HL-60 (cell line): ENCODE measurements around a stretch of chr2.

DNA sequence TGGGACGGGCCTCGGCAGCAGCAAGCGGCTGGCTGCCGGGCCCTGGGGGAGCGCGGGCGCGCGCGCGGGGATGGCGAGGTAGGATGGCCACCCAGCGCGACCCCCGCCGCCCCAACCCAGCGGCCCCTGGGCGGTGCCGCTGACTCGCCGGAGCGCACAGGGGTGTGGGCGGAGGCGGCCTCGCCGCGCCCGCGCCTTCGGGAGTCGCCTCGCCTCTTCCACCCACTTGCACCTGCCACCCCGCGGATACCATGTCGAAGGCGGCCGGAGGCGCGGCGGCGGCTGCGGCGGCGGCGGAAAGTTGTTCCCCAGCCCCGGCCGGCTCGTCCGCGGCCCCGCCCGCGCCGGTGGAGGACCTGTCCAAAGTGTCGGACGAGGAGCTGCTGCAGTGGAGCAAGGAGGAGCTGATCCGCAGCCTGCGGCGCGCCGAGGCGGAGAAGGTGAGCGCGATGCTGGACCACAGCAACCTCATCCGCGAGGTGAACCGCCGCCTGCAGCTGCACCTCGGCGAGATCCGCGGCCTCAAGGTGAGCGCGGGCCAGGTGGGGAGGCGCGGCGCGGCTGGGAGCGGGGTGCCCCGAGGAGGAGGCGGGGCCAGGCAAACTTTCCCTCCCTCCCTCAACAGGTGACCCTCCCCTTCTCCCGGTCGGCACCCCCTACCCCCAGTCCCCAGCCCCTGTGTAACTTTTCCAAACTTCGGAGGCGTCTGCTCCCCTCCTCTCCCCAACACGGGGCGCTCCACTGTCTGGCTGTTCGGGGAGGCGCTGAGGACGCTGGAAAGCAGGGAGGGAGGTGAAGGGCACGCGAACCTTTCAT lies 792 bp downstream of the CCDC85A start:
- RRBS, result 5% methylated on average over 34 of the region's 92 CpGs

DNA sequence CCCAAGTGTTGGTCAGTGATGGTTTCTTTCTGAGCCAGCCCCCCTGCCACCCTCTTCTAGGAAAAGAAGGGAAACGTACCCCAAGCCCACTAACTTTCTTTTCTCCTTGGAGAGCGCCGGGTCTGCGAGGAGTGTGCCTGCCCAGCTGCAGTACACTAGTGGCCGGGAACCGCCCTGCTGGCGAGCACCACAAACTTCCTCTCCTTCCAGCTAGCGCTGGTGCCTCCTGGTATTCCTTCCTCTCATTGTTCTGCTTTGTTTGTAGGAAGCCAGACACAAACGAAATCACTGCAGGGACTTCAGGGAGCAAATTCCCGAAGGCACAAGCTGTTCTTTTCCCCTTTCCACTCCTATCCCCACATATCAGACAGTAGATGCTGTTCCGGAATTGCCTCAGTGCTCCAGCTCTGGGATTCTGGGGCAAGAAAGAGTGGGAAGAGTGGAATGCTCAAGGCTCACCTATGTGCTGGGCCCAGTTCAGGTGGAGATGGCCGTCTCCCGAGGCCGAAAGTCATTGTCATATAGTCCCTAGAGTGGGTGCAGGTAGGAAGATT lies 1.9 kb downstream of the CCDC85A start:
- RRBS, result 0% methylated on average over 2 of the region's 14 CpGs

GRCh38 chr2:56255030-56255740 lies 71.4 kb downstream of the CCDC85A start:
- RRBS, result no CpG with 5 or more reads among the region's 2 CpGs

- RRBS, result no CpG with 5 or more reads among the region's 4 CpGs
Observed at GRCh38 chr2:58540635-58541153, 299.6 kb upstream of the FANCL start.

DNA sequence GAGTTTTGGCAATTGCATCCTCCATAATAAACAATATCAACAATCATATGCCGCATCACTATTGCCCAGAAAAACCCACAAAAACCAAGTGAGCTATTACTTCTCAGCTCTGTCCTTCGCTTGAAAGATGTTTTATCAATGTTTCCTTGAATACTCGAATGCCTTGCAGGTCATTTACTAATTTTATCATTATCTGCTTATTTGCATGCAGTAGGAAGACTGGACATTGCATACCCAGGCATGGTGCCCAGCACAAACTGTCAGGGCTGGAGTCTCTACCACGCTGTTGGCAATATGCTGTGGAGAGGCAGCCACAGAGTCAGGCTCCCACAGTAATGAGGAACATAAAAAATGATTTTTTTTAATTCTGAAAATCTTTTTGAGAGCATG lies 709.6 kb upstream of the FANCL start:
- RRBS, result no CpG with 5 or more reads among the region's 4 CpGs

- RRBS, result no CpG with 5 or more reads among the region's 10 CpGs
Observed at GRCh38 chr2:60499776-60500539, 53.5 kb downstream of the BCL11A start.

GRCh38 chr2:60555409-60555814 lies 2.0 kb upstream of the BCL11A start:
- RRBS, result 9% methylated on average over 4 of the region's 20 CpGs

DNA sequence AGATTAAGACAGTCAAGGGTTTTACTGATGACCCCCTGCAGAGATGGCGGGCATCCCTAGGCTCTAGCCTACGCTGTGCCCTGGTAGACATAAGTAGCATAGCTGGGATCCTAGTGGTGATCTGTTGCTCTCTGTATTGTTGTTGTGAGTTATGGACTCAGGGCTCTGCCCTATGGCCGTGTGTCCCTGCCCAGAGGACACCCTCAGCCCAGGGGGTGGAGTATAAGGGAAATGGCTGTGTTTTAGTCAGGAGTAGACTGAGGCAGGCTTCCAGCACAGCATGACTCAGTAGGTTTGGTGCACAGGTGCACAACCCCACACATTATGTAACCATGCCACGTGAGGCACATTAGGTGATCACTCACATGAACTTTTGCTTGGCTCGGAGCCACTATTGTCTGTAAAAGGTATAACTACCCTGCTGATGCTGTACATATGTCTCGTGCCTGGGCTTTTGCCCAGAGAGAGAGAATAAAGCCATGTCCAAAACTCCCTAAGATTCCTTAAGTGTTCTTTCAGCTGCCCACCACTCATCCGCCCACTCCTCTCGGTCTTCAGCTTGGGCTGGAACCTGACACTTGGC lies 59.8 kb upstream of the PEX13 start:
- RRBS, result no CpG with 5 or more reads among the region's 8 CpGs

DNA sequence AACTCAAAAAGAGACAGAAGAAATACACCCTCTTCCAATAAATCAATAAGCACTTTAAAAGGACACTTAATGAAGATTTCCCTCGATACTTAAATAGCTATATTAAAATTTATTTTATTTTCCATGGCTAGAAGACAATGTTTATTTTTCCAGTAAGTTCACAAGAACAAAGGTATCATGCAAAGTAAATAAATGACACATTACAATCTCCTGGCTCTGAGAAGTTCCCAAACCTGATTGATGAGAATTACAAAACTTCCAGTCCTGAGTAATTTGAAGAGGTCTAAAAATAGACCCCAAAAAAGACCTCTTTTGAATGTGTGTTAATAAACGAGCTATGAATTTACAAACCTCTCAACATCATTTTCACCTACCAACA lies 1.6 kb upstream of the PEX13 start:
- RRBS, result no CpG with 5 or more reads among the region's 2 CpGs

- RRBS, result 8% methylated on average over 5 of the region's 44 CpGs
Observed at GRCh38 chr2:61177600-61178175, 15.7 kb downstream of the C2orf74 start.

GRCh38 chr2:61179569-61180489 lies 17.8 kb downstream of the C2orf74 start:
- RRBS, result no CpG with 5 or more reads among the region's 13 CpGs

DNA sequence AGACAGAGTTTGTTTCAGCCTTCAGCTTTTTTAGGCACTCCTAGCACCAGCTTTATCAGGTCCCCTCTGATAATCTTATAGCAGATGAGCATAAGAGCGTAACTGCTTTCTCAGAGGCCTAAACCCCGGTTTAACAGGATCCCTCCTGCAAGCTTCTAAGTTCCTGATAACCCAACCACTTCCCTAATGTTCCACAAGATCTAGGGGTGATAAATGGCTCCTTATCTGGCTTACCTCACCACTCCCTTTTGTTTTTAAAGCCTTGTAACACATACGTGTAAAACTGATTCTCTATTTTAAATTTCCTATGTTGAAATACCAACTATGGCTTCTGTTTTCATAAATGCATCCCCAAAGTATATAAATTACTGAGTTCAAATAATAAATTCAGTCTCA lies 126.1 kb downstream of the C2orf74 start:
- RRBS, result no CpG with 5 or more reads among the region's 3 CpGs

DNA sequence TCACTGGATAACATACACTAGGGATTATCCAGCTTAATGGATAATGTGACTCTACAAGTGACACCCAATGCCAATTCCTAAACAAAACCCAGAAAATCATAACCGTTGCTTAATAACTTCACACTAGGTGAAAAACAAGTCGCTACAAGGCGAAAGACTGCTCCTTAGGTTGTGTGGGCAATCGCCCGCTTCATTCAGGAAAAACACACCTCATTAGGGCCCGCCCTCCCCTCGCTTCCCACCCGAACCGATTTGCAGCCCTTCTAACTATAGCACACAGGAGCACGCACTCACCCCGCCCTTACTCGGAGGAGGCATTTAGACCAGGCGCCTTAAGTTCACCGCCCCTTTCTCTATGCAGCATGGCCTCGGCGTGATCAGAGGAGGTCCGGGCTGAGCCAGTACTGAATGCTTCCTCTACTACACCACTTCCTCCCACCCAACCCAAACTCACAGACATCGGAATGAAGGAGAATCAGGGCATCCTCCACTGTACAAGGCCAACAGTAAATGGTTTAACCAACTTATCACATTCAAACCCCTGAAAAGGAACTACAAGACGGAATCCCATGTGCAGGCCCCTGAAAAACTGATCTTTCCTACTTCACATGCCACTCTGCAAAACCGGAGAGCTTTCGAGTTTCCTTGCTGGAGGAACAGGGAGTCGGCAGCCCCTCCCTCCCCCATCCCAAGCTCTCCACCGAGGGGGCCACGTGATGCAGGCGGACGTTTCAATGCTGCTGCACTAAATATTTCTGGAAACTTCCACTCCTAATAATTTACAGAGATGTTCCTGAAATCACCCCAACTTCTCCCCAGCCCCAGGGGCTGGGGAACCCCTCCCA lies 1.5 kb downstream of the XPO1 start:
- RRBS, result no CpG with 5 or more reads among the region's 26 CpGs

DNA sequence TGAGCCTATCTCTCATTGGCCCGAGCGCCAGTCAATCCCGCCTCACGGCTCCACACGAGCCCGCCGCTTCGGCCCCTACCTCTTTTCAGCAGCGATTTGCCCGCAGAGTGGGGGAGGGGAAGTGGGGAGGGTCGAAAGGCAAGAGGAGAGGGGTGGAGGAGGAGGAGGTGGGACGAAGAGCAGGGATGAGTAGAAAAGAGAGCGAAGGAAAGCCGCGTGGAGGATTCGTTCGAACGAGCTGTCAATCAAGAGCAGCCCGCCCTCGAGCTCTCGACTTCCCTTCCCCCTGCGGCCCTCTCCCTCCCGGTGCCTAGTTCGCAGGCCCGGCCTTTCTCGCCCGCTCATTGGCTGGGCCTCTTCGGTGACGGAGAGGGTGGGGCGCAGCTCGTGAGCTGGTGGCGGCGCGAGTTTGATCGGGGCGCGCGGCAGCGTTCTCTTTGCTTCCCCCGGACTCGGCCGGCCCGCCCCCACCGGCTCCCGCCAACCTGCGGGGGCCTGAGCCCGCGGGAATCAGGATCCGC lies 317 bp upstream of the XPO1 start:
- RRBS, result 2% methylated on average over 6 of the region's 49 CpGs

DNA sequence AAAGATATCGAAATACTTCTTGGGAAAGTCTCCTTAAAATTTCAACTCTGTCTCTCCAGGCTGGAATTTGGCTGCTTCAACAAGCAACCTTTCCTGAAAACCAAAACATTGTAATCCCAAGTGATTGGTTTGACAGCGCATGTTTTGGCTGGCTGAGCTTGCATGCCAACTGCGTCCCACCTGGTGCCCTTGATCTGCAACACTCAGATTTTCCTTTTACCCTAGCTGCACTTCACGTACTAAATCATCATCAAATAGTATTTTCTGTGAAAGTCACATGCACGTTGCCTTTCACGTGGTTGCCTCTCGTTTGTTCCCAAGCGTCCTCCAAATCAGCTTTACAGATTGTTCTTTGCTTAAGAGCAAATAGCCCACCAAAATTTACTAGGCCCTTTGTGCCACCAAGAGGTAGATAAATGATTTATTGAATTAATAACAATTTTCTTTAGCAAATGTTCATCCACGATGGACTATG lies 1.0 kb upstream of the XPO1 start:
- RRBS, result no CpG with 5 or more reads among the region's 9 CpGs

DNA sequence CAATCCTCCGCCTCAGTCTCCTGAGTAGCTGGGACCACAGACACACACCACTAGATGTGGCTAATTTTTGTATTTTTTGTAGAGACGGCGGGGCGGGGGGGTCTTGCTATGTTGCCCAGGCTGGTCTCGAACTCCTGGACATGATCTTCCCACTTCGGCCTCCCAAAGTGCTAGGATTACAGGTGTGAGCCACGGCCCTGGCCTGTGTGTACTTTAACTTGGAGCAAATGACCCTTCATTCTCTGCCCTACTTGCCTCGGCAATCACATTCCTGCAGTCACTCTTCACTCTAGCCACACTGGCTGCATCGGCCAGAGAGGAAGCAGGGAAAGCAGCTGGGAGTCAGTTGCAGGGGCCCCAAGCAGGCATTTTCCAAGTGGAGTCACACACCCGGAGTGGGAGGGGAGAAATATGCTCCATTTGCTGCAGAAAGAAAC lies 37.3 kb downstream of the FAM161A start:
- RRBS, result no CpG with 5 or more reads among the region's 10 CpGs

- RRBS, result no CpG with 5 or more reads among the region's 6 CpGs
Observed at GRCh38 chr2:62099180-62099548, 96.8 kb upstream of the B3GNT2 start.

DNA sequence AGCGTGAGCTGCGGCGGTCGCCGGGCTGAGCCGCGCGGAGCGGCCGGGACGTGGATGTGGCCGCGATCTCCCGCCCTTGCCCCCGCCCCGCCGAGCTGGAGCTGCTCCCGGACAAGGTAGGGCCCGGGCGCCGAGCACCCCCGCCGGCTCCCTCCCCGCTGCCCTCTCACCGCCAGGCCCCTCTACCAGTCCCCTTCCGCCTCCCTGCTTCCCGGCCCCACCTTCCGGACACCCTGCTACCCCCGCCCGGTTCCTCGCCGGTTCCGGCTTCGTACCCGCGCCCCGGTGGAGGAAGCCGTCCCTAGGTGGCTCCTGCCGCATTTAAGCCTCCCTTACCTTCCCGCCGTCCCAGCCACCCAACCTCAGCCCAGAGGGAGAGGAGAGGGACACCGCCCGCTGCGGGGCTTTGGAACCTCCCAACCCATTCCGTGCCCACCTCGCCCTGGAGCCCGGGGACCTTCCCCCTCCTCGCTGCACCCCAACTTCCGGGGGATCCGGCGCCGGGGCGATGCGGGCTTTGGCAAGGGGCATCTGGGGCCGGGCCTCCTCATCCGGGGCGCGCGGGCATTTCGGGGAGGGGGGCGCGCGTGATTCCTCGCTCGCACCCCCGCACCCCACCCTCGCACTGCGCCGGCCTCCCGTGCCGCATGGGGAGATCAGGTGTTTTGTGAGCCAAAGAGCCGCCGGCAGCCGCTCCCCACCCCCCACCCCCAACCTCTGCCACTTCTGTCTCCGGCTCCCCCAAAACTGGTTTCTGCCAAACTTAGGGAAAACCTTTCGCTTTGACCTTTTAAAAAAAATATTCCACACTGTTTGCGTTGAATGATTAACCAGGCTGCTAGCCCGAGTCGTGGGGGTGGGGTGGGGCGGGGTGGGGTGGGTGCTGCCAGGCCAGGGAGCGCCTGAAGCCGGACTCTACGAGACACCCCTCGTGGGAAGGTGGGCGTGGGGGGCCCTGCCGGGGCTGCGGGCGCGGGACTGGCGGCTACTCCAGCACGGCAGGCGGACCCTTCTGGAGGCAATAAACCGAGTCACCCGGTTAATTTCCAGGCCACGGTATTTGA lies 657 bp downstream of the B3GNT2 start:
- RRBS, result 3% methylated on average over 55 of the region's 95 CpGs

- RRBS, result no CpG with 5 or more reads among the region's 11 CpGs
Observed at GRCh38 chr2:62205561-62206481, 9.9 kb downstream of the B3GNT2 start.

GRCh38 chr2:62441286-62442275 lies 64.4 kb downstream of the TMEM17 start:
- RRBS, result no CpG with 5 or more reads among the region's 11 CpGs